Vein endothelial cell (primary cell): ENCODE results near the genes ADTRP and GFOD1.

GRCh38 chr6:11778468-11779051 lies at the start of gene ADTRP:
ADTRP (minus strand) TSS chr6:11778803.
- CAGE, long polyA plus RNA, result no peak

GRCh38 chr6:11810611-11811312 lies 32.2 kb upstream of the ADTRP start:
- CAGE, long polyA plus RNA, result no peak

DNA sequence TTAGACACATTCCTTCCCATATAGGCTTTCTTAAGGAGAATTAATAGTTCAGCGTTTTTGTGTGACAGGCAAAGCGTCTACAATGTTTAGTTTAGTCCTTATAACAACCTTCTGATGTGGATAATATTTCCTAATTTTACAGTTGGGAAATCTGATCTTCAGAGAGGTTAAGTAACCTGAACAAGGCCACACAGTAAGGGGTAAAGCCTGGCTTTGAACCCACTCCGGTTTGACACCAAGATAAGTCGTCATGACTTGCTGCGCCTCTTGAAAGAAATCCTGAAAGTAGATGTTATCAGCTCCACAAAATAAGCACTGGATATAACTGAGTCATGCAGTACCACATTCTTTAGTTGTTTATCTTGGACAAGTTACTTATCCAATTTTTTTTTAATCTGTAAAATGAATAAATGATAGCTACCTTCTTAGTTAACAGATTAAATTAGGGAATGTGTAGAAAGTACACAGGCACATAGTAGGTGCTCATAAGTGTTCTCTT lies 1.9 kb downstream of the HIVEP1 start:
- CAGE, long polyA plus RNA, result no peak

GRCh38 chr6:12291277-12291520 lies 1.0 kb downstream of the EDN1 start:
- CAGE, long polyA plus RNA, result no peak

DNA sequence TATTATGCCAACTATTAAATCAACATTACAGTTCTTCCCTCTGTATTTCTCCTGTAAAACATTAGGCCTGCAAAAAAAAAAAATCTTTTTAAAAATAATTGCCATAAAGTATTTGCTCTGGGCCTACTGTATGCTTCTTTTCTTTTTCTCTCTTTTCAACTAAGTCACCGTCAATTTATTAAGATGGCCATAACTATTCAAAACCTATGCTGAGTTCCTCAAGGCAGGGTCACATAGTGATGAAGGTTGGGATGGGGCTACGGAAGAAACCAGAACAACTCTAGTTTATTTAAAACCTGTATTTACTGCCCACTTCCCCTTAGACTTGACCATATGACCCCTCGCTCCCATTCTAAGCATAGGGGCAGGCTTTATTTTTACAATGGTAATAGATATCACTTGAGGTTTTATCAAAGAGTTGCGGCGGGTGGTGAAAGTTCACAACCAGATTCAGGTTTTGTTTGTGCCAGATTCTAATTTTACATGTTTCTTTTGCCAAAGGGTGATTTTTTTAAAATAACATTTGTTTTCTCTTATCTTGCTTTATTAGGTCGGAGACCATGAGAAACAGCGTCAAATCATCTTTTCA lies 5.3 kb downstream of the EDN1 start:
- CAGE, long polyA plus RNA, result no peak

DNA sequence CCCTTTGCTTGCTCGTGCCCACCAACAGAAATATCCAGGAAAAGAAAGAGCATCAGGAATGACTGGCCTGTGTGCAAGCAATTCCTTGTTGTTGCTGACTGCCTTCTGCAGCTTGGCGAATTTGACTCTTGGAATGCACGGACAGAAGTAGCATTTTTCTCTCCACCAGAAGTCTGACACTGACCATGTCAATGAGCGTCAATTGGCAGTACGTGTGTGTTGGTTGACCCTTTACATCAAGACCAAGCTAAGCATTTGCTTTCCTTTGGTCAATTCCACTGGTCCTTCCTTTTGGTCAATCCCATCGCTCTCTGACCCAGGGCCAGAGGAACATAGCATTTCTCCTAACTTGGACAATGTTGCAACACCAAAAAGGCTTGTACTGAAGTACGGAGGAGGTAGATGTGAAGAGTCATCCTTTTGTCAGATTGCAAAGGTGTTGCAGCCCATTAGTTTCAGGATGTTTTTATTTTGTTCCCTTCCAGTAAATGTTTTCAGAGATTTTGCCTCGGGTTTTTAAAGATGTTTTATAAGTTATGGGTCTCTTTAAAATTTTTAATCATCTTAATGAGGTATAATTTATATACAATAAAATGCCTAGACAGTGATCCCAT lies 24.5 kb downstream of the EDN1 start:
- CAGE, long polyA plus RNA, result no peak

DNA sequence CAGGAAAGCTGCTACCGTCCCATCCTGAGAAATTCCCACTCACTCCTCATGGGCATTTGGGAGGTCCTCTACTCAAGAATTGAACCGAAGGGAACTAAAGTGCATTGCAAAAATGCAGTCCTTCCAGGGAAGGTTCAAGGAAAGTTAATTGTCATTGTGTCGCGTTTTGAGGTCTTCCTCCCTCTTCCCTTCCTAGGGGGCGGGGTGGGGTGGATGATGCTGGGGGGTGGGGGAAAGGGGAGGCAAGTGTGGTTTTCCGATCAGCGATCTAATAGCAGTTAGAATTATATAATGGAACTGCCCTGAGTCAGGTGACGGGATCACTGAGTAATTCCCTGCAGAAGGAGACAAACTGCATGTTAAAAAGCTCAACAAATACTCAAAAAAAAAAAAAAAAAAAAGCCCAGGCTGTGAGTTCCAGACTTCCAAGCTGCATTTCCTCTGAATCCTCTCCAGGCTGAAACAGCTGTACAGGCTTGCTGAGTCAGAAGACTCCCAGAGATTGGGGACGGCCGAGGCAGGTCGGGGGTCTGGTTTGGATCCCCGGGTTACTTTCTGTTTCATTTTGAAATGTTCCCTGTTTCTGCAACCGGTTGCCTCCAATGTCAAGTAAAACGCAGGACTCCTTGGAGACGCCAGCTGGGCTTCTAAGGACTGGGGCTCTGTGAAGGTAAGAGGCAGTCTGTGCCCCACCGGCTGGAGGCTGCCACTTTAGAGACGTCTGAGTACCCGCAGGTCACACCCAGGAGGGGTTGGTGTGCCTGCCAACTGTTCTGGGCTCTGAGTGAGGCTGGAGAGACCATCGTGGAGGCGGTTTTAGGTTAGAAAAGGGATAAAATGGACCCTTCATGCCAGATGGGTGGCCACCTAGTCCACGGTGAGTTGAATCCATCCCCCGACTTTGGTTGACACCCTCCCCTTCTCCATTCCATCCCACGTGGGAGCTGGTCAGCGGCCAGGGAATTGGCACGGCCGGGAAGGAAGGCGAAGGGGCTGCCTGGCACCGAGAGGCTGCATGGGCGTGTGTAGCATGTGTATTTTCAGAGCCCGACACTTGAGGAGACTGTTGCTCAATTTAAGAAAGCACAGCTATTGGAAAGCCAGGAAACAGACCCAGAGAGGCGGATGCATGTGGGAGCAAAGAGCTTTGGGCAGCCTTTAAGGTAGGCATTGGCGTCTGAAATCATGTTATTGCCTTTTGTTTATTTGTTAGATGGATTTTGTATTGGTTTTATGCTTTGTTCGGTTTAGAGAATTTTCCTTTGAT lies 240.7 kb downstream of the PHACTR1 start:
- CAGE, long polyA plus RNA, result no peak

DNA sequence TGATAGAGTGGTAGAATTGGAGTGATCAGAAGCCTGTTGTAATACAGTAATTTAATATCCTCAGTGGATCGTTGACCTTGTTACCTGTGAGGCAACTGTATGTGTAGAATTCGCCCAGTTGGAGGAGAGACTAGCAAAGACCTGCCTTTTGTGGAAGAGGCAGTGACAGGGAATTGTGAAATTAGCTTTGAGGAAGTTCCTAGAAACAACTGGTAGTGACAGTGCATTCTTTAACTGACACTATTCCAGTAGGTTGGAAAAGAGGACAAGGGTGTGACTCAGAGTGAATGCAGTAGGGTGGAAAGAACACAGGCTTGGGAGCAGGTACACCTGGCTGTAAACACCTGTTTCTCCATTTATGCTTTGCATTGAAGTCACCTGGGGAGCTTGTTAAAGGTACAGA lies 295.7 kb downstream of the PHACTR1 start:
- CAGE, long polyA plus RNA, result no peak

GRCh38 chr6:13303153-13303561 lies 25.2 kb downstream of the TBC1D7 start:
- CAGE, long polyA plus RNA, result no peak

DNA sequence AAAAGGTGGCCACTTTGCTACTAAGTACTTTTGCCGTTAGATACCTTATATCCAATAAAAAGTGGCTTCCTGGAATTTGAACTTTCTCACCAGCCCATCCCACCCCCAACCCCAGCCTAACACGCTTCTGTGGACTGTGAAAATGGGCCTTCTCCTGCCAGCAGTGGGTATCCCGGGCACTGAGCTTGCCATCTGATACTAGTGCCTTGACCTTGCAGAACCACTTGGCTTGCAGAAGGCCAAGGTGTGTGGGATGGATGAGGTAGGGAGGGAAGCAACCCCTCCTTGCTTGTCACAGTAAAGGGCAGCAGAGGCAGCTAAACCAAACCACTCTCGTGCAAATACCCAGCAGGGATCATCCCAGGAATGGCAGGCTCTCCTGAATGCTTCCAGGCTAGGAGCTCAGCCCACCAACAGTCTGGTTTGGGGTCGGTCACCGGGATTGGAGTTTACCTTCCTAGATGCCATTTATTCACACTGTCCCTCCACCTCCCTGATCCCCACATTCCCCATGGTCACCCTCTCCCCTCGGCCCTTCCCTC lies 35.9 kb upstream of the TBC1D7 start:
- CAGE, long polyA plus RNA, result no peak

DNA sequence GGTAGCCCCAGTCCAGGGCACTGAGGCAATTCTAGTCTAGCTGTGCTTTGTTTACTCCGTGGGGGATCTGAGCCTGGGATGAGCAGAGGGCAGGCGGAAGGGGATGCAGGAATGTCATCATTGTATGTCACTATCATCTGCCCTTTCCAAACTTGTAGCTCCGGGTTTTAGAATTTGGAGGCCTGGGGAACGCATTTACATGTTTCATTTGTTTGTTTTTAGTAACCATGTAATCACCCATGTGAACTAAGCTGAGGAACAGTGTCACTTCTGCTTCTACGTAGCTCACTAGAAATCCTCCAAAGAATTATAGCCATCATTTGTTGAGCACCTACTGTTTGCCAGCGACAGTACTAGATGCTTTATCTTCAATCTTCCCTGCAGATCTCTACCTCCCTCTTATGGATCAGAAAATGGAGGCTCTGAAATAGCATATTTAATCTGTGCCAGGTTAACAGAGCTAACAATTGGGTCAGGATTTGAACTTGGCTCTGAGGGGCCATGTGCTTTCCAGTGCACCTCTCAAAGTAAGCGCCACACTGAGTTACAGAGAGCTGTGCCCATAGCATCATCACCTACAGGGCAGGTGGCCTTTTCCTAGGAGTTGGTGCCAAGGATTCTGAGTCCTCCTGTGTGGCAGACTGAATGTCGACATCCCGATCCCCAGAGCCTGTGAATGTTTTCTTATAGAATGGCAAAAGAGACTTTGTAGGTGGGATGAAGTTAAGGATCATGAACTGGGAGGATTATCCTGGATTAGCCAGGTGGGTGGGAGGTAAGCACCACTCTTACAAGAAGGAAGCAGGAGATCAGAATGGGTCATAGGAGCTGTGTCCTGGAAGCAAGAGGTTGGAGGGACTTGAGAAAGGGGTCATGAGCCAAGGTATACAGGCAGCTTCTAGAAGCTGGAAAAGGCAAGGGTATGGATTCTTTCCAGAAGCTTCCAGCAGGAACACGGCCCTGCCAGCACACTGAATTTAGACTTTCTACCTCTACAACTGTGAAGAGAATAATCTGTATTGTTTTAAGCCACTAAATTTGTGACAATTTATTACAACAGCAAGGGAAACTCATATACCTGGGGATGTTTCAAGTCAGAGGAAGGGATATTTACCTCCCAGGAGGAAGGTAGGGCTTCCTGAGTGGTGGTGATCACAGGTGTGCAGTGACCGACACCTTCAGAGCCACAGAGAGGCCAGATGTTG lies 67.9 kb upstream of the TBC1D7 start:
- CAGE, long polyA plus RNA, result no peak

GRCh38 chr6:13407579-13407951 lies 79.2 kb upstream of the TBC1D7 start:
- CAGE, long polyA plus RNA, result no peak

DNA sequence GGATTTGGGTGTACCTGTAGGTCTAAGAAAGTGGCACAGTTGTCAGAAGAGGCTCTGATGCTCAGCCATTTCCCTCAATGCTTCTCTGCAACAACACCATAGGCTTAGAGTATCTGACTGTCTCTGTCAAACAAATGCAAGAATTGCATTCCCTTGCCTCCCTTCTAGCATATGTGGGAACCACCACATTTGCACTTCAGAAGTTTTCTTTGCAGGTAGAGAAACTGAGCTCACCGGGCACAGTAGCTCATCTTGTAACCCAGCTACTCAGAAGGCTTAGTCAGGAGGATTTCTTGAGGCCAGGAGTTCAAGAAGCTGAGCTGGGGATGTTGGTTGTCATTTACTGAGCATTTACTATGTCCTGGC lies 48.1 kb downstream of the GFOD1 start:
- CAGE, long polyA plus RNA, result no peak

GRCh38 chr6:13487197-13488109 lies at the start of gene GFOD1:
GFOD1 (minus strand) TSS chr6:13487600.
- CAGE, long polyA plus RNA, result no peak

DNA sequence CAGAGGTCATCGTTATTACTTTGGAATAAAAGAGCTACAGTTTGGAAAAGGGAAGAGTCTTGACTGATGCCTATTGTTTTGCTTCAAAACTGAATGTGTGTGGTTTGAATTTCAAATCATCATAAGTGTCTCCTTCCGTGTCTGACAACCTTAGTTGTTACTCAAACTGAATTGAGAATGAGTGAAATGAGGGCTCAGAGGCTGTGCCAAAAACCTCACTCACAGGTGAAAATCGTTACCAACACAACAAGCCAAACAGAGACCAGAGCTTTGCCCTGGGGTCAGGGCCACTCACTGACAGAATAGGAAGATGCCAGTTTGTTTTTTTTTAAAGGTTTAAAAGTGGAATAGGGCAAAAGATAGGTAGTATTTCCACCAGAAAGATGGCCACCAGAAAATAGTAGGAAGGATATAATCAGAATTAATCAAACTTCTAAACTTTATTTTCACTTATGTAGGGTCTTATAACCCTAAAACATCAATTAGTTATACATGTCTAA lies 15.1 kb upstream of the SIRT5 start:
- CAGE, long polyA plus RNA, result no peak

GRCh38 chr6:13561562-13561927 lies 12.9 kb upstream of the SIRT5 start:
- CAGE, long polyA plus RNA, result no peak

DNA sequence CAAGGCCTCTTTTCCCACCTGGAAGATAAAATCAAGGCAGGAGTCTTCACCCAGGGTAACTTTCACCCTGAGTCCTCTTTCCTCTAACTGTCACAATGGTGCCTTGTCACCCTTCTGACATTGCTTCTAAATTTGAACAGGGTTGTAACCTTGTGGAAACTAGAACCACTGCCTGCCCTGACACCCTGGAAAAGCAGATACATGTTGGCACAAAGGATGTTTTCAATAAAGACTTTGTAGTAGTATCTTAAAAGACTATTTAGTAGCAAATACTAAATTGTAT lies 4.5 kb downstream of the SIRT5 start:
- CAGE, long polyA plus RNA, result no peak

DNA sequence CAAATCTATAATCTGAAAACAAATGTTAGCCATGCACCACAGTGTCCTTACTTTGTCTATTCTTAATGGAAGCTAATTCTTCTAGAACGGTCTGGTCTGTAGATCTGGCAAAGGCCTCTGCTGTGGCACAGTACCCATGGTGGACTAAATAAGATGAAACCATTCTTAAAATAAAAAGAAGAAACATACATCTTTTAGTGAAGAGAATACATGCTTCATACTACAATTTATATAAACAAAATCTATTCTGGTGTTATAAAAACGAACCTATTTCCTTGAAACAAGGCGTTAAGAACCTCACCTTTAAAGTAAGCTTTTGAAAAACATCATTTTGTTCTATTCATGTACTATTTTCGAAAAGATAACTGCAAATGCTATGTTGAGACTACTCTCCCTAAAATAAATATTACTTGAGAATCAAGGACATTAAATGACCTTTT lies 27.3 kb downstream of the NOL7 start:
- CAGE, long polyA plus RNA, result no peak

DNA sequence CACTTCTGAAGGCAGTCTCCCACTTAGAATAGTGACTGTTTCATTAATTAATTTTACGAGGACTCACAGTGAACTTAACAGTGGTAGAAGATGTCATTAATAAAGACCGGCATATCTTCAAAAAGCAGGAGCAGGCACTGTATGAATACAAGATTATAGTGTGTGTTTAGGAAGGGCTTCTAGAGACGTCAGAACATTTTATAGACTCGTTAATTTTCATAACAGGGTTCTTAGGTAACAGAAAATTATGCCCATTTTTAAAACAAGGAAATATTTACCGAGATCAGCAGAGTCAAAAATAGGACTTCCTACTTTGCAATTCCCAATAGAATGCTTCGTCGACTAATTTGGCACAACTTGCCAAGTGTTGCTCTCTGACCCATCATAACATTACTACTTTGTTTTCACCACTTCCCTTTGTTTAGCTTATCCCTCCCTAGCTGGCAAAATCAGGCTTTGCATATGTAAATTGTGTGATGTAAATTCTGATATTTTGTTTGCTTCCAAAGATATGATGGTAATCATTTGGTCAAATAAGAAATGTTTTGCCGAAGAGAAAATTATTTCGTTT lies 855 bp upstream of the RANBP9 start:
- CAGE, long polyA plus RNA, result no peak

DNA sequence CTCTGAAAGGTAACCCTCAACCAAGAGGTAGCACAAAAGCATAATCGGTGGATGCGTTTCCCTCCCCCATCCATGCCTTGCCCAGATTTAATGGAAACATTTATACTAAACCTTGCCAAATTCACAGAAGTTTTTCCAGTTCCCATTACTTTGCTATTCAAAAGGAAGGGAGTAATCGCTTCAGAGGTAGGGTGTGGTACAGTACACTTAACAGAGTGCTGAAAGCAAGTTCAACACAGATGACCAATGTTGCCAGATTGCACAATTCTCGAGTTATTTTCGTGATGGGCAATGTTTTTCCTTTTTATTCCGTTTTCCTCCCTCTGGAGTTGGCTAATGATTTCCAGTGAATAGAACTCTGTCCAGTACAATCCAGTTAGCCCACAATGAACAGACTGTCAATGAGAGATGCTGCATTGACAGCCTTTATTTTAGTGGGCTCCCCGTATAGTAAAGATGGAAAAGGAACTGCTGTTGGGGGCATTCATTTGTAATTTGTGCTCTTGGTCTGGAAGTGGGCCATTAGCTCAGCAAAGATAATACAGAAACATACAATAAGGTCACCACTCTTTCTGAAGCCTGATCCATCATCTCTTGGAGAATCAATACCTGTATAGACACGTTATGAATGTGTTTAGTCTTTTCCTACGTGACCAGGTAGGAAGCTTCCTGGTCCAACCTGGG lies 49.4 kb upstream of the RANBP9 start:
- CAGE, long polyA plus RNA, result no peak